H4 (cell line): Measurements from ENCODE around the gene PNPT1.

DNA sequence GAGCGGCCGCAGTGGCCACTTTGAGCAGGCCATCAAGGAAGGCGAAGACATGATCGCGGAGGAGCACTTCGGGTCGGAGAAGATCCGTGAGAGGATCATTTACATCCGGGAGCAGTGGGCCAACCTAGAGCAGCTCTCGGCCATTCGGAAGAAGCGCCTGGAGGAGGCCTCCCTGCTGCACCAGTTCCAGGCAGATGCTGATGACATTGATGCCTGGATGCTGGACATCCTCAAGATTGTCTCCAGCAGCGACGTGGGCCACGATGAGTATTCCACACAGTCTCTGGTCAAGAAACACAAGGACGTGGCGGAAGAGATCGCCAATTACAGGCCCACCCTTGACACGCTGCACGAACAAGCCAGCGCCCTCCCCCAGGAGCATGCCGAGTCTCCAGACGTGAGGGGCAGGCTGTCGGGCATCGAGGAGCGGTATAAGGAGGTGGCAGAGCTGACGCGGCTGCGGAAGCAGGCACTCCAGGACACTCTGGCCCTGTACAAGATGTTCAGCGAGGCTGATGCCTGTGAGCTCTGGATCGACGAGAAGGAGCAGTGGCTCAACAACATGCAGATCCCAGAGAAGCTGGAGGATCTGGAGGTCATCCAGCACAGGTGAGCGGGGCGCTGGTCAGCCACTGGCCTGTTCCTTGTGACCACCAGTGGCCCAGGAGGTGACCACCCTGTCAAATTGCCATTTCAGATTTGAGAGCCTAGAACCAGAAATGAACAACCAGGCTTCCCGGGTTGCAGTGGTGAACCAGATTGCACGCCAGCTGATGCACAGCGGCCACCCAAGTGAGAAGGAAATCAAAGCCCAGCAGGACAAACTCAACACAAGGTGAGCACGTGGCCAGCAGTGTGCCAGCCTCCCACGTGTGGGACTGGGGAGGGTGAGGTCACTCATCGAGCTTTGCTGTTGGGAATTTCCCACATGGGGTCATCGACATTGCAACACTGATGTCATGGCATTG, 94.0 kb upstream of the EML6 start:
- RAMPAGE, long total RNA = no peak

- RAMPAGE, long total RNA = no peak
Observed at GRCh38 chr2:54642883-54643279, 80.6 kb upstream of the EML6 start.

GRCh38 chr2:54666108-54667340, 56.9 kb upstream of the EML6 start:
- RAMPAGE, long total RNA = no peak

DNA sequence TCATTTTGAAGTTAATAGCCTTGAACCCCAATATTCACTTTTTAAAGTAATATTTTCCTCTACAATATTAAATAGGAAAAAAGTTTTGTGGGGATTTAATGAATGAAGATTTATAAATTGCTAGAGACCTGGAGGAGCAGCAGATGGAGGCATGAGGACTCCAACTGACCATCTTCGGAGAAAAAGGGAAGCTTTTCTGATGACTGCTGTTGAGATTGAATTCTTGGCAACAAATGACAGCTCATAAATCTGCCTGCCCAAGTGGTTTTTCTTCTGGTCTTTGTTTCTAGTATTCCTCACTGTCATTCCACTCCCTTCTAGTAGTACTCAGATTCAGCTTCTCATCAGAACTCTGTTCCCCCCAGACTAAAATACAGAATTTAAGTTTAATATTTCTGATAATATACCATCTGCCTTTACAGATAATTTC, 157.0 kb downstream of the EML6 start:
- RAMPAGE, long total RNA = no peak

DNA sequence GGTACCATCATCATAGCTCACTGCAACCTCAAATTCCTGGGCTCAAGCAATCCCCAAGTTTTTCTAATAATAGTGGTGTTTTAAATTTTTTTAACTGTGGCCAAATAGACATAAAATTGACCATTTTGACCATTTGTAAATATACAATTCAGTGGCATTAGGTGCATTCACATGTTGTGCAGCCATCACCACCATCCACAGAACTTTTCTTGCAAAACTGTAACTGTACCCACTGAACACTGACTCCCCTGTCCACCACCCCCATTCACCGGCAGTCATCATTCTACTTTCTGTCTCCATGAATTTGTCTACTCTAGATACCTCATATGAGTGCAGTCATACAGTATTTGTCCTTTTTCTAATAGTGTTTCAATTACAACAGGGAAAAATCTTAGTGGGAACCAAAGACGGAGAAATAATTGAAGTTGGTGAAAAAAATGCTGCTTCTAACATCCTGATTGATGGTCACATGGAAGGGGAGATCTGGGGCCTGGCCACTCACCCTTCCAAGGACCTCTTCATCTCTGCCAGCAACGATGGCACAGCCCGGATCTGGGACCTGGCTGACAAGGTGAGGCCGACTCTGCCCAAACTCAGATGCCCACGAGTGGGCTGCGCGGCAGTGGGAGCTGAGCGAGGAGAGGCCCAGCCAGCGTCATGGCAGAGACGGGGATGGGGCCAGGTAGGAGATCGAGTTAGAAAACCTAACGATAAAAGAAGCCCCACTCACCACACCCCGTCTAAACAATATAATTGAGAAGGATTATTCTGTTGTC, 87.9 kb downstream of the RTN4 start:
- RAMPAGE, long total RNA = no peak

- RAMPAGE, long total RNA = no peak
Observed at GRCh38 chr2:54967895-54968489, 82.3 kb downstream of the RTN4 start.

GRCh38 chr2:54969415-54970707, 80.4 kb downstream of the RTN4 start:
- RAMPAGE, long total RNA = no peak

- RAMPAGE, long total RNA = no peak
Observed at GRCh38 chr2:54971802-54972172, 78.5 kb downstream of the RTN4 start.

GRCh38 chr2:55009756-55010757, 40.2 kb downstream of the RTN4 start:
- RAMPAGE, long total RNA = no peak

DNA sequence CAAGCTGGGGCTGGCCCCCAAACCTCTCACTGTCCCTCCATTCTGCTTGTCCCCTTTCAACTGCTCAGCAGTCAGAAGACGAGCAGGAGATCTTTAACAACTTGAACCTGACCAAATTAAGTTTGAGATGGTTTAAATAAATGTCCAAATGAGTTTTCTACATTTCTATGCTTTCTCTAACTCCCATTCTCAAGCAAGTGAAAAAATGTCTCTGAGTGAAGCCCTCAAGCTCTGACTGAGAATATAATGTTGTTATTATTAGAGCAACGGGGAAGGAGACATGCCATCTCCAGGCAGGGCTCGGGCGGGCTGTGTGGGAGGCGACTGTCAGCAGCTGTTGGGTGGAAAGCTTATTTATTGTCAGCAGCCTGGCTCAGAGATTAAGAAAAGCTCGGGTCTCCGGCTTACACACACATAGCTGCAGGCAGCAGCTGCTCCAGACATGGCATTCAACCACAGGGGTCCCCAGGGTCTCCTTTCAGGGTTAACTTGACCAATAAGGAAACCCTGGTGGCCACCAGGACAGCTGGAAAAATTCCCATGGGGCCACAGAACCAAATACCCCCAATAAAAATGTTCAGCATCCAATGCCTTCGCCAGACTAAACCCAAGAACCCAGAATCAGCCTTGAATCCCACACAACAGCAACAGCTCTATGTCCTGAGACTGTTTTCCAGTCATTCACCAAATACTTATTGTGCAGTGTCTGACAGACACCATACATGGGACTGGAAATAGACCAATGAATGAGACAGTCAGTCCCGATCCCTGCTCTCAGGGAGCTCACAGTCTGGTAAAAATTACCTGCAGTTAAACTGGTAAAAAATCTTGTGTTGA, 70.4 kb upstream of the RTN4 start:
- RAMPAGE, long total RNA = no peak

GRCh38 chr2:55123688-55124354, 73.6 kb upstream of the RTN4 start:
- RAMPAGE, long total RNA = no peak

DNA sequence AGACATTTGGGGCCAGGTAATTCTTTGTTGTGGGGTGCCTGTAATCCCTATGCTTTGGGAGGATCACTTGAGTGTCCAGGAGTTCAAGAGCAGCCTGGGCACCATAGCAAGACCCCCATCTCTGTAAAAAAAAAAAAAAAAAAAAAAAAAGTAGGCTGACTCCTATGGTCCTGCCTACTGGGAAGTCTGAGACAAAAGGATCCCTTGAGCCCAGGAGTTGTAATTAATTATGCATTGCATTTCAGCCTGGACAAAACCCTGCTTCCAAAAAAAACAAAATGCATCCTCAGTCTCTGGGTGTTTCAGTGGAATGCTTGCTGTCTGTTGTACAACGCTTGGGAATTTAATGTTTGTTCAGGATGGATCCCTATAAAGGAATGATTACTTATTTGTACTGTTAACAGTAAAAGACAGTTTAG, 3.4 kb downstream of the RPS27A start:
- RAMPAGE, long total RNA = no peak

DNA sequence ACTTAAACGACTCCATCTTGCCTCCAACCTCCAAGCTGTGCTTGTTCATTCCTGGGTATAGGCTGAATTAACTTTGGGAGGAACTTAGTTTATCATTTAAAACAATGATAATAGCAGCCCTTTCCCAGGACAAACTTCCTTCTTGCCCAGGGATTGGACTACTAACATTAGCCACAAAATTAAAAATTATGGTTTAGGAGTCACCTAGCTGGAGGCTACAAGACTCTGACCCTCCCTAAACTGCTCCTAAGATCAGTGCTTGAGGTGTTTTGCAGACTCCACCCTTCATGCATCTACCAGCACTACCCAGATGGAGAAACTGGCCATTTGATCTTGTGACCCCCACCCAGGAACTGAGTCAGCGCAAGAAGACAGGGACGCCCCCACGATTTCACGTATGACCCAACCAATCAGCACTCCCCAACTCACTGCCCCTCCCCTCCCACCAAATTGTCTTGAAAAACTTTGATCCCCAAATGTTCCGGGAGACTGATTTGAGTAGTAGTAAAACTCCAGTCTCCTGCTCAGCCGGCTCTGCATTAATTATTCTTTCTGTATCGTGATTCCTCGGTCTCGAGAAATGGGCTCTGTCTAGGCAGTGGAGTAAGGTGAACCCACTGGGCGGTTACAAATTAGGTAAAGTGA, 40.1 kb upstream of the CCDC88A start:
- RAMPAGE, long total RNA = no peak

DNA sequence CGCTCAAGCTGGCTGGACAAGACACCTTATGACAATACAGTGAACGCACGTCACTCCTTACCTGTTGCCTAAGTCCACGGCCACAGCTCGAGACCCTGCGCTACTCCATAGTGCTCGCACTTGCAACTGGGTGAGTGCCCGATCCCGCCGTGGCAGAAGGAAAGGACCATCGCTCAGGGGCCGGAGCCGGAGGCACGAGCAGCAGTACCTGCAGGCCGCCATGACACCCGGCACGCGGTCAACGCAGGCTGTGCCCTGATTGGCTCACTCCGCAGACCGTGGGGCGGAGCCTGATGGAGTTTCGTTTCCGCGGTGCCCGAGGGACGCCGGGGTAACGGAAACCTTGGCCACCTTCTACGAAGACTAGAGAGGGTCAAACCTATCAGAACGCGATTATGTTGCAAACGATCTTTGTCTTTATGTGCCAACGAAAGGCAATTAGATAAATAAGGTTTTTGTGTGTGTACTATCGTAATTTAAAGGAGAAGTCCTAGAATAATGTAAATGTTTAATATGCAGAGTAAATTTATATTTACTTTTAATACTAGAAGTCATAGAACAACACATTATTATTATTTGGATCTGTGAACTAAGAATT, at the start of gene PNPT1:
Gene PNPT1, minus strand, starts transcription at position 243 of the 598 bp plus-strand sequence.
- RAMPAGE, long total RNA = start-site peak on the minus strand centred at position 236 of the sequence, 15 bp wide, 158 reads

GRCh38 chr2:55843023-55843823, 80.4 kb downstream of the EFEMP1 start:
- RAMPAGE, long total RNA = no peak

- RAMPAGE, long total RNA = no peak
Observed at GRCh38 chr2:55917674-55918363, 5.8 kb downstream of the EFEMP1 start.

- RAMPAGE, long total RNA = no peak
Observed at GRCh38 chr2:55922245-55922821, 1.2 kb downstream of the EFEMP1 start.

- RAMPAGE, long total RNA = no peak
Observed at GRCh38 chr2:57908984-57909207, 137.7 kb upstream of the VRK2 start.

DNA sequence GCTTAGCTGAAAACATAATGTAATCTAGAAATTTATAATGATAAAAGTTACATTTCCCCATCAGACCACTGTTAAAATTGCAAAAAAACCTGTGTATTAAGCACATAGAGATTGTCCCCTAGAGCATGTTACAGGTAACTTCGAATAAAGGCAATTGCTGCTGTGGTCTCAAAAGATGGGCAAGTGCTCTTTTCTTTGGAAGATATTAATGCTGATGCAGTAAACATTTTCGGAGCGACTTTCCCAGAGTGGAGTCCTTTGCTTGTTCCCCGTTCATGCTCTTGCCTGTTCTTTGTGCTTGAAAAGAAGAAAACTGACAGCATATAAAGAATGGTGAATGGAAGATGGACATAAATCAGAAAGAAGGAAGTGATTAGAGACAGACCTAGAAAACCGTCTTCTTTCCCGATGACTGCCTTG, 740.0 kb upstream of the FANCL start:
- RAMPAGE, long total RNA = no peak

DNA sequence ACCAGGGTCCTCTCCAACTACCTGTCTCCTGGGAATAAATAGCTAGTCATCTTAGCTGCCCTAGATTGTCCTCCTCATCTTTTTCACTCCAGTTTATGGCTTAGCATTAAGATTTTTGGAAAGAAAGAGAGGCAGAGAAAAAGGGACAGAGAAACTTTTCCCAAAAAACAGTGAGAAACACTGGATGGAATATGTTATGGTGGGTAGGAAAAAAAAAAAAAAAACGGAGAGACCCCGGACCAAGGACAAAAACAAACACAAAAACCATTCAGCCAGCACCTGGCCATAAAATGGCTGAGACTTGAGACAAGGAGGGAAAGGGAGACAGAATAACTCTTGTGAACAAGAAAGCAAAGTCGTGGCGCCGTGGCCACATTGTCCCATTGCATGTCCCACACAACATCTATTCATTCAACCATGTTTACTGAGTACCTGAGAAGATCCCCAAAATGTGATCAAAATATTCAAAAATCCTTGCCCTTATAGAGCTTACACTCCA, 638.6 kb downstream of the BCL11A start:
- RAMPAGE, long total RNA = no peak